H1 (cell line): ENCODE results near the genes ACRV1 and DCPS.

- RRBS: 89% methylated on average over 4 of the region's 19 CpGs
CAGE:
- cytosol, long polyA plus RNA: no peak
- long polyA plus RNA: no peak
- nucleus, long polyA plus RNA: no peak
Measured at GRCh38 chr11:125408151-125408861, 87.8 kb downstream of the FEZ1 start.

DNA sequence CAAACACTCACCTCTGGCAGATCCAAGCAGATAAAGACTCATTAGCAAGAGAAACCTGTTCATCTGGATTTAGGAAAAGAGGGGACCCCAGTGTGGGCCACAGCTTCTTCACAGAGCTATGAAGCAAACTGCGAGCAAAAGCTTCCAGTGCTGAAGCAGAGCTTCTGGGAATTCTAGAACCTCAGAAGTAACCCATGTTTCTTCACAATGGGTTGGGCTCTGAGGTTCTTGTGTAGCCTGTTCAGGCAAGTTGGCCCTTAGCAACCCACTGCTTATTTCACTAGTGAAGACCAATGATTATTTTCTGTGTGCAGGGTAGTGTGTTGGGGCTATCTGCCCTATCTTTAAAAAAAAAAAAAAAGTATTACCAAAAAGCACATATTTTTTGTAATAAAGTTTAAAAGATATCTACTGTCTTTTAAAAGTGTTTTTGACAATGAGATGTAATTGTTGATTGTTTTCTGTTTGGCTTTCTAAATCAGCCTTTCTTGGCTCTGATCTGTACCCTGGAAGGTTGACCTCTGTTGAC, at the start of gene ACRV1:
ACRV1 (minus strand) TSS at position 130 of the 529 bp plus-strand sequence.
- RRBS: no CpG with 5 or more reads among the region's 1 CpG
CAGE:
- cytosol, long polyA plus RNA: no peak
- long polyA plus RNA: no peak
- nucleus, long polyA plus RNA: no peak

DNA sequence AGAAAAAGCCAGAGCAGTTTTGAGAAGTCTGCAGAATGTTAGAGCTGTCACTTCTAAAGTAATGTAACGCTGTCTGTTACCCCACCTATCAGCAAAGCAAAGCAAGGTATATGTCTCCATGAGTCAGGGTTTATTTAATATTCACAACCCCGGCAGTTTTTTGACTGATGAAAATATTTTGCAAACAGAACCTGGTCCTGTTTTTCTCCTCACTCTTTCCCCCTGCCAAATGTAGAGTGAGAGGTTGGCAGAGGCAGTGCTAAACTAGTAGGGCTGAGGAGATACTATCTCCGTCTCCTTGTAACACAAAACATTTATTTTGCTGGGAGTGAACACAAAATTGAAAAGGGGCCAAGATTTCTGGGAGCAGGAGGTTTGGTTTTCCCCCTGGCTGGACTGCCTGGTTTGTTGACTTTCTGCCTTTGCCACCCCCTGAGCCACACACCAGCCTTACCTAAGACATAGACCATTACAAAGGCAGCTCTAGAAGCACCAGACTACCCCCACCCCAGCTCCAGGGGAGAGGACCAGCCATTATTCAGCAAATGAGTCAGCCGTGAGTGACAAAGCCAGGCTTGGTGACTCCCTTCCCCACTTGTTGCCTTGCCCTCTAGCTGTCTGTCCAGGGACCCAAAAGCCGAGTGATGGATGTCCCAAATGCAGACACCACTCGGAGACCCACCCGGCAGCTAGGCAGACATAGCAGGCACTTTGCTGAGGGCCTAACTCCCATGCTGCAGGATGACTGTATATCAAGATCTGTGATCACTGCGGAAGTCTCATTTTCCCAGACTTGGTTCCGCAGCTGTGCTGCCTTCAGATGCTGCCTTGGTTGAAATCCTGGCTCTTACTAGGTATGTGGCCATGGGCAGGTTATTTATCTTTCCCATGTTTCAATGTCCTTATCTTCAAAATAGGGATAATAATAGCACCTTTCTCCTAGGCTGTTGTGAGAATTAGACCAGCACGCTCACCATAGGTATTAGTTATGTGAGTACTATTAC, 17.6 kb upstream of the CDON start:
- RRBS: no CpG with 5 or more reads among the region's 10 CpGs
CAGE:
- cytosol, long polyA plus RNA: no peak
- long polyA plus RNA: no peak
- nucleus, long polyA plus RNA: no peak

DNA sequence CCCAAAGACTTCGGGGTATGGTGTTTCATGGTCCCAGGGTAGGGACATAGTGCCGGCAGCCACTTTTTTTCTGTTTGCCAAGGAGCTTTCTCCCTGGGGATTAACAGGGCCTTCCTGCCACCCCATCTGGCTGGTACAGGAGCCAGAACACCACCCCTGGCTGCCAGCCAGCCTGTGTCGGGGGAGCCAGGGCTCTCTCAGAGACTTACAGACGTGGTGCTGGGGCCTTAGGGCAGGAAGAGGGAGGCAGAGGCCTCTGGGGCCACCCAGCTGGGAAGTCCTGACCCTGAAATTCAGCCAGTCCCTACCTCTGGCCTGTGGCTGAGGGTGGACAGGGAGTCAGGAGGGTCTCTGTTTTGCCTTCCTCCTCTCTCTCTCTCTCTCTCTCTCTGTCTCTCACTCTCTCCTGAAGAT, 52.5 kb upstream of the CDON start:
- RRBS: no CpG with 5 or more reads among the region's 4 CpGs
CAGE:
- cytosol, long polyA plus RNA: no peak
- long polyA plus RNA: no peak
- nucleus, long polyA plus RNA: no peak

DNA sequence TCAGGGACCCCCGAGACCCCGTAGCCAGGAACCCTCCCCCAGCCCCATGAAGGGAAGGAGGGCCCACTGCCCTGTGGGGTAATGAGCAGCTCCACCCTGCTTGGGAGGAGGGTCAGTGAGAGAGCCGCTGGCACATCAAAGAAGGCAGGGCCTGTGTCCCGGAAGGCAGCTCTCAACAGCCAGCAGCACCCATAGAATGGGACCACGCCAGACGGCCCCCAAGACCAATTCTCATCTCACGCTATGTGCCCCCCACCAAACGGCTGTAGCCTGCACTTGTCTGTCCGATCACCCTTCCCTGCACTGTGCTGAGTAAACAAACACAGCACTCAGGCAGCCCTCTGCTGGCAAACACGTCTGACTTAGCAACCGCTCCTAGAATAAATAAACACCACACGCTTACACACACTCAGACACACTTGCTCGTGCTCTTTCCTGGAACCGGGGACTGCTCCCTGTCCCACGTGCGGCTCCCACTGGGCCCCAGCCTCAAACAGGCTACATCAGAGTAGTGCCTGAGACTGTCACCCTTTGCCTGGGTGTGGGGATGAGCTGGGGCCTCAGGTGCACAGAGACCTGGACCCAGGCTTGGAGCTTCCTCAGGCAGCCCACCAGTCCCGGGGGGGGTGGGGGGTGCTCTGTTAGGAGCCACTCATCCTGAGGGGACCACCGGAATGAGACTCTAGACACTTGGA, 53.2 kb upstream of the CDON start:
- RRBS: 72% methylated on average over 2 of the region's 18 CpGs
CAGE:
- cytosol, long polyA plus RNA: no peak
- long polyA plus RNA: no peak
- nucleus, long polyA plus RNA: no peak

DNA sequence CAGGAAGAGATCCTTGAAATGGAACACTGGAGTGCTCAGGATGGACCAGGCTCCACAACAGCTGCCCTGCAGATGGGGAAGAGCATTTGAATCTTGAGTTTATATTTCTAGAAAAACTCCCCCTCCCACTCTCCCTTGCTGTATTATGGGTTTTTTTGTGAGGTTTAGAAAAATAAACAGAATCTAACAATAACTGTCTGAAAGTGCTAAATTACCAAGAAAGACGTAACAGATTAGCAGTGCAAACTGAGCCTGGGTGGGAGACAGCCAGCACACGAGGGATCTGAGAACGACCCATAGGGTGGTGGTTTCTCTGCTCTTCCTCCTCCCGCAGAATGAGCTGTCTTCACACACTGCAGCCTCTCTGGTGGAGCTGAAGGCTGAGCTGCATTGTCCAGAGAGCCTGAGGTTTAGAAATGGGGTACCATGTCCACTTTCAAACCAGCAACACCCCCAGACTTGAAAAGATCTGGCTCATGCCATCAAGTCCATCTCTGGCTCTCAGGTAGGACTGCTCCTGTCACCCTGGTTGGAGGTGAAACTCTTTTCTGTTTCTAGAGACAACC, 61.8 kb upstream of the CDON start:
- RRBS: no CpG with 5 or more reads among the region's 4 CpGs
CAGE:
- cytosol, long polyA plus RNA: no peak
- long polyA plus RNA: no peak
- nucleus, long polyA plus RNA: no peak

GRCh38 chr11:126263248-126264020, 5.3 kb downstream of the SRPRA start:
- RRBS: no CpG with 5 or more reads among the region's 13 CpGs
CAGE:
- cytosol, long polyA plus RNA: no peak
- long polyA plus RNA: no peak
- nucleus, long polyA plus RNA: no peak

GRCh38 chr11:126303593-126304672, at the start of gene DCPS:
Gene DCPS (plus strand): TSS chr11:126304060.
- RRBS: 0% methylated on average over 3 of the region's 66 CpGs
CAGE:
- cytosol, long polyA plus RNA: start-site peak on the plus strand at chr11:126304054-126304062, 482 reads
- long polyA plus RNA: start-site peak on the plus strand at chr11:126304056-126304067, 348 and 294 reads in 2 replicates
- nucleus, long polyA plus RNA: start-site peak on the plus strand at chr11:126304055-126304062, 334 reads; start-site peak on the minus strand at chr11:126304293-126304300, 37 reads

GRCh38 chr11:126402949-126403824, 47.7 kb downstream of the ST3GAL4 start:
- RRBS: no CpG with 5 or more reads among the region's 19 CpGs
CAGE:
- cytosol, long polyA plus RNA: no peak
- long polyA plus RNA: no peak
- nucleus, long polyA plus RNA: no peak

- RRBS: no CpG with 5 or more reads among the region's 5 CpGs
CAGE:
- cytosol, long polyA plus RNA: no peak
- long polyA plus RNA: no peak
- nucleus, long polyA plus RNA: no peak
Measured at GRCh38 chr11:126436215-126436645, 80.7 kb downstream of the ST3GAL4 start.

DNA sequence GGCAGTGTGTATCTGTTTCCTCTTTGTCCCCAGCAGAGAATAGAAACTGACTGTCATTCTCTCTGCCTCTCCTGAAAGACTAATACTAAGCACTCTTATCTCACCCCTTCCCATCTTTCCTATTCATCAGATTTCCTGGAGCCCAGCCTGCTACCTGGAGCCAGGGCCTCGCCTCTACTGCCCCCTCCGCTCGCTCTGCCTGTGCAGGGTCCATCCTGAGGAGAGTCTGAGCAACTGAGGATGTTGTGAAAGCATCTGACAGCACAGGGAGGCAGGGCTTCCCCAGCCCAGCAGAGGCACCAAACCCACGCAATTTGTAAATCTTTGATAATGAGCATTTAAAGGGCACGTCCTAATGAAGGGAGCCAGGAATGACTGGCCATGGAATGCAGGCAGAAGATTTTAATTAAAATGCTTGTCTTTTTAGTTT, 273.2 kb downstream of the ST3GAL4 start:
- RRBS: no CpG with 5 or more reads among the region's 5 CpGs
CAGE:
- cytosol, long polyA plus RNA: no peak
- long polyA plus RNA: no peak
- nucleus, long polyA plus RNA: no peak

GRCh38 chr11:126658418-126659003, 303.0 kb downstream of the ST3GAL4 start:
- RRBS: no CpG with 5 or more reads among the region's 6 CpGs
CAGE:
- cytosol, long polyA plus RNA: no peak
- long polyA plus RNA: no peak
- nucleus, long polyA plus RNA: no peak

GRCh38 chr11:126929584-126929989, 71.0 kb downstream of the KIRREL3 start:
- RRBS: no CpG with 5 or more reads among the region's 6 CpGs
CAGE:
- cytosol, long polyA plus RNA: no peak
- long polyA plus RNA: no peak
- nucleus, long polyA plus RNA: no peak

DNA sequence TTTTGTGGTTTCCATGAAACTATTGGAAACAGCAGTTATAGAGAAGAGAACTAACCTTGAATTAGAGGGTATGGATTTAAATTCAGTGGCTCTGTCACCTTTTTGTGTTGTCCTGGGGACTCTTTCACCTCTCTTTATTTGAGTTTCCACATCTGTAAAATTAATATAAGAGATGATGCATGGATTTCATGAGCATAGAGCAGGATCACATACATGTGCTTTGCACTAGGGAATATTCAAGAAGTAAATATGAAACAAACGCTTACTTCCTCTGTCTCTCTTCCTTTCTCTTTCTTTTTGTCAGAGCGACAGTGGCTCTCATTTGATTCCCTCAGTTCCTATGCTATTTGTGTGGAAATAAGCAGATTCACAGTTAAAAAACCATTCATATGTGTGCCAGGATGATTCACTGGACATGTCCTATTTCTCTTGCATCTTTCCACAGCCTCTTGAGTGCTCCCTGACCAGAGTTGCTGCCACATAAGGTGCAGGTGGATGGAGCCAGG, 533.1 kb downstream of the ETS1 start:
- RRBS: no CpG with 5 or more reads among the region's 2 CpGs
CAGE:
- cytosol, long polyA plus RNA: no peak
- long polyA plus RNA: no peak
- nucleus, long polyA plus RNA: no peak

DNA sequence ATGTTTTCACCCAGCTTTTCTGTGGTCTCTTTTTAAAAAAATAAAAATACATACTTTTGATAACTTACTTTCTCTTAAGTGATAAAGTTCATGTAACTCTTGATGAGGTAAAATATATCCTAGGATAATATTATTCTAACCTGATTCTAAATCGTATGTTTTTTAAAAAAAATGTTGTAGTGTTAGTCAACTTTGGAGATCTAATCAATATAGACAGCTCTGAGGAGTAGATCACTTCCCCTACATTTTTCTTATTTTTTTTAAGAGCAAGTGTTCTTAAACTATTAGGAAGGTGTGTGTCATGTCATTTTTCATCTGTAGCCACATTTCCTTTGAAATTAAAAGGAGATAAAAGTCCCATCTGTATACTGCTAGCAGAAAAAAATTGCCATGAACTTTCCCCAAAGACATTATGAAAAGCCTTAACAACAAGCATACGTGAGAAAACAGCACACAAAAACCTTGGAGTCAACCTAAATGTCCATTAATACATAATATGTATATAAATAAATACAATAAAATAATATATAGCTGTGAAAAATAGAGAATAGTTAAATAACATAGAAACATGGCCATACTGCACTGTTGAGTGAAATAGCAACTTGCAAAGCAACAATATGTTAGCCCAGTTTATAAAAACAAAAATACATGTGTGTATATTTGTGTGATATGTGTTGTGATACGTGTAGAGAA, 286.6 kb downstream of the ETS1 start:
- RRBS: no CpG with 5 or more reads among the region's 3 CpGs
CAGE:
- cytosol, long polyA plus RNA: no peak
- long polyA plus RNA: no peak
- nucleus, long polyA plus RNA: no peak

GRCh38 chr11:128328740-128329721, 258.3 kb downstream of the ETS1 start:
- RRBS: no CpG with 5 or more reads among the region's 13 CpGs
CAGE:
- cytosol, long polyA plus RNA: no peak
- long polyA plus RNA: no peak
- nucleus, long polyA plus RNA: no peak

DNA sequence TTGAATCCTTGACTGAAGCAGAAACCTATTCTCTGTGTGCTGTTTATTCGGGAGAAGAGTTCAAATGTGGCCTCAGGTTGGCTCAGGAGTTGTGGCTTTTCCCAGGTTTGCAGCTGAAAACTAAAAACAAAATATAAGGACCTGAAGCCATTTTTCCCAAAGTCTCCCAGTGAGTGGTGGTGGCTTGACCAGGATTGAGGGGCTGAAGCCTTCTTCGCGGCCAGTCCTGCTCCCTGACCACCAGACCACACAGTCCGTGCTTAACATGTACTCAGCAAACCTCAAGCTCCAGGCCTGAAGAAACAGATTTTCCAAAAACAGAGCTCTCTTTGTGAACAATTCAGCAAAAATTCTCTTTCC, 129.7 kb downstream of the ETS1 start:
- RRBS: no CpG with 5 or more reads among the region's 4 CpGs
CAGE:
- cytosol, long polyA plus RNA: no peak
- long polyA plus RNA: no peak
- nucleus, long polyA plus RNA: no peak

DNA sequence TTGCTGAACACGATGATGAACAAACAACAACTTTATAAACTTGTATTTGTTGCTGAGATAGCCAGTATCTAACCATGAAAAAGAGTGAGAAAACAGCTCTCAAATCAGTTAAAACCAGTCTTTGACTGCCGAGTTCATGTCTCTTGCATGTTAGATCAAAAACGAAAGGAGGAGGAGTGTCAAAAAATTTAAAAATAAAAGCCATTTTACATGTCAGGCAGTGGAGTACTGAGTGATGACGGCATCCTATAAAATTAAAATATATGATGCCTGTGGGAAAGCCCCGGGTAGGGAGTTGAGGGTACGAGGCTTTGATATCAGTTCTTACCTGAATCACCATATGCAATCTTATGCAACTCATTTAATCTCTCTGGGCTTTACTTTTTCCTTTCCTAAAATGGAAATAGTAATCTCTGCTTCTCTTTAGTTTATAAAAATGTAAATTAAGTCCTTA, 117.3 kb downstream of the ETS1 start:
- RRBS: no CpG with 5 or more reads among the region's 6 CpGs
CAGE:
- cytosol, long polyA plus RNA: no peak
- long polyA plus RNA: no peak
- nucleus, long polyA plus RNA: no peak

DNA sequence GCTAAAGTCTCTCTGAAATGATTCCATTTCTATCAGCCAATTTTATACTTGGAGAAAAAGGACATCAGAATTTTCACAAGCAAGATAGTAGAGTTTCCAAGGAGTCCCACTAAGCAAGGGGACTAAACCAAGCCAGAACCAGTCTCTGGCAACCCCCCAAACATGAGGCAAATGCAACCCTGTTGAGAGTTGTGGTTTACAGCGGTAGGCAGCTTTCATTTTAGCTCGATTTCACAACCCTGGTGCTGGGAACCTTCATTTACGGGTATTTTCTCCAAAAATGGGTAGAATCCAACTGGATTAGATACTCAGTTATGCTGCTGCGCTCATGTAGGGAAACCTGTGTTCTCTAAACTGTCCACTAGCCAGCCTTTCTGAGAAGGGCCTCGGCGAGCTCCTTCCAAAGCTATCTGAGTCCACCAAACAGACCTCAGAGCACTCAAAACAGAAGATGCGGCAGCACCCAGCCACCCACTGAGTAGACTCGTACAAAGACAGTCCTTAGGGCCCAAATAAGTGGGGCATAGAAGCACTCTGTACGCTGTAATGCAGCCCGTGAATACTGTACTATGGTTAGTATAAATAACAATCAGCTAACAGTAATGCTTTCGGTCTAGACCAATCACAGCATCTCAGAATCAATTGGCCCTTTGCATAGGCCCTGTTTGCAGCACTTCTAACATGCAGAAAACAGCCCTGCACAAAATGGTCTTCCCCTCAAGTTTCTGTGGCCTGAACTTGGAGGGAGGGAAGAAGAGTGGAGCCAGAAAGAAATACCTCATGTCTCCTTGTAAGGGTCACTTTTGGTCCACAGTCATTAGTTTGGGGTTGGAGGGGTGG, 104.7 kb downstream of the ETS1 start:
- RRBS: no CpG with 5 or more reads among the region's 11 CpGs
CAGE:
- cytosol, long polyA plus RNA: no peak
- long polyA plus RNA: no peak
- nucleus, long polyA plus RNA: no peak

DNA sequence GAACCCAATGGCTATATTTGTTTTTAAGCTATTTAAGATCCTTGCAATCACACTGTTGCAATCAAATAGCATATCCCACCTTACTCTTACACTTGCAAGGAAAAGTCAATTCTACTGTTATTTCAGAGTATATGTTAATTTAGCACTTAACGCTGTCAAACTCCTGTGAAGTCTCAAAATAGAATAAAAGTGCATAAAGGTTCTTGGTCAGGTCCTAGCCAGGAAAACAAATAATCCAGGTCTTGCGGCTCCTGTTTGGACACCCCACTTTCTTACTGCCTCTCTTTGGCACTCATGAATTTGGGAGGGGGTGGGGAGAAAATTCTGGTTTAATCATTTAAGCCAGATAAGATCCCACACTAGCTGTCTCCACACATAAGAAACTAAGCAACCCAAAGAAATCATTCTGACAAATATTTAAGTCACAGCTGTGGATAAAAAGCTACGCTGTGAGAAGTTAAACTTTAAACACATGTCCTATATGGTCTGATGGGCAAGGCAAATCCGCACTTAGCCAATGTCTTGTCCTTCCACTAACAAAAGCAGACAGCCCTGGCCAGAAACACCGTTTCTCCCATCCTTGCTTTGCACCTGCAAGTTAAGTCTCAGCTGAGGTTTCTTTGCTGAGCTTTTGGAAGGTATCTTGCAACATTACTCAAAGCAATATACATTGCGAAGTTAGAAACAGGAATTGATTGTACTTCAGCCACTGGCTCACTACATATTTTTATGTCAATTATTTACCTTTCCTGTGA, 68.1 kb downstream of the ETS1 start:
- RRBS: no CpG with 5 or more reads among the region's 6 CpGs
CAGE:
- cytosol, long polyA plus RNA: no peak
- long polyA plus RNA: no peak
- nucleus, long polyA plus RNA: no peak